Non-pigmented ciliary epithelial cell (primary cell): ENCODE measurements around a stretch of chr6.

GRCh38 chr6:9252573-9252917 is 817.2 kb upstream of the SLC35B3 start:
- RRBS = no CpG with 5 or more reads among the region's 4 CpGs

- RRBS = no CpG with 5 or more reads among the region's 6 CpGs
Measured at GRCh38 chr6:10196027-10196502, 218.8 kb downstream of the TFAP2A start.

- RRBS = no CpG with 5 or more reads among the region's 12 CpGs
Measured at GRCh38 chr6:10314703-10315430, 100.0 kb downstream of the TFAP2A start.

DNA sequence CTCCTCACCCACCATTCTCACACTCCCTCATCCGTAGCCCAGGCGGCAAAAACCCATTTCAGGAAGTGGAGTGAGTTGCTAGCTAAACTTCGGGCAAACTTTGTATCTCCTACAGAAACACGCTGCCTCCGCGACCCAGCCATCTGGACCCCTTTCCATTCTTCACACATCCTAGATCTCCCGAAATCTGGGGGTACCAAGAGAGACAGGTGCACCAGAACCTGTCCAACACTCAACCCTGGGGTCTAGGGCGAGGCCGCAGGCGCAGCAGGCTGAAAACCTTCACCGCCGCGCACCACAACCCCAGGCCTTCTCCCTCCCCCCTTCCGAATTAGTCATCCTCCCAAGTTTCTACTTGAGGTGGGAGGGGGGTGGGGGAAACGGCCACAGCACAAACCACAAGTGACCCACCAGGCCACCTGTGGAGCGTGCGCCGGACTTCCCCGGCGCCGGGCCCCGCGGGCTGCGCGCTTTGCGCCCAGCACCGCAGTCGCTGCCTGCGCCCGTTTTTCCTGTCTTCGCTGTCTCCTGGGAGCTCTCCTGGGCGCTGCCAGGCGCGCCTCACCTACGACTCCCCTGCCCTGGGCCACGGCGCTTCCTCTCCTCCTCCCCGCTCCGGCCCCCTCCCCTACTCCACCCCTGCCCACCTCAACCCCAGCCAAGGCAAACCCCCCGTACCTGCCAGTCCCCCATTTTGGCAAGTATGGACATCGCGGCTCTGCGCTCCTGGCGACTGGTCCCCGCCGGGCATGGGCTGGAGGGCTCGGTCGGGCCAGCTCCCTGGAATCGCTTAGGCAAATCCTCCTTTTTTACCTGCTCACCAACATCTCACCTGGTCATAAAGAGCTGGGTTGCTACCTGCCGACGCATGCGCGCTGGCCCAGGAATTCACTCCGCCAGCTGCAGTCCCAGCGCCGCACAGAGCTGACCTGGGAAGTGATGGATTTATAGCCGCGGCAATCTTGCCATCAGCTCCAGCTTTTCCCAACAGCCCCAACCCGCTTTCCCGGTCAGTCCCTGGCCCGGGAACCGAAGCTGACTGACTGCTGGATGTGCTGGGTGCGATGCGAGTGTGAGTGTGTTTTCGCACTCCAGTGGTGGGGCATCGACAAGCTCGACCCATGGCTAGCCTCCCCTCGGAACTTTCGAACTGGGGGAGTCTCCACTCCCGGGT is 4.3 kb upstream of the TFAP2A start:
- RRBS = no CpG with 5 or more reads among the region's 70 CpGs

- RRBS = 2% methylated on average over 28 of the region's 52 CpGs
Measured at GRCh38 chr6:10426150-10427113, 11.6 kb upstream of the TFAP2A start.

DNA sequence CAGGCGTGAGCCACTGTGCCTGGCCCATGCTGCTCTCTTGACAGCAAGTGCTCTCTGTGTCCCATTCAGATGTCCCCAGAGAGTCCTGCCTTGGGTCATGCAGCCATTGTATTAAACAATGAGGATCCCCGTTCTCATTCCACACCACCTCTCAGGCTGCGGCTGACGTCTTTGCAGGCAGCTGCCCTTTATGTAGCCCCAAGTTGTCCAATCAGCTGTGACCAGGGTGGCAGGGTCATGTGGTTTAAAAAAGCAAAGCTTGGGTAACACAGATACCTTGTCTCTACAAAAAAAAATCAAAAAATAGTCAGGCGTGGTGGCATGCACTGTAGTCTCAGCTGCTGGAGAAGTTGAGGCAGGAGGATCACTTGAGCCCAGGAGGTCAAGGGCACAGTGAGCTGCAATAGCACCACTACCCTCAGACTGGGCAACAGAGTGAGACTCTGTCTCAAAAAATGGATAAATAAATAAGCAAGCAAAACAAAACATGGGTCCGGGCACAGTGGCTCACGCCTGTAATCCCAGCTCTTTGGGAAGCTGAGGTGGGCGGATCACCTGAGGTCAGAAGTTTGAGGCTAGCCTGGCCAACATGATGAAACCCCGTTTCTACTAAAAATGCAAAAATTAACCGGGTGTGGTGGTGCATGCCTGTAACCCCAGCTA is 13.4 kb downstream of the GCNT2 start:
- RRBS = no CpG with 5 or more reads among the region's 10 CpGs

DNA sequence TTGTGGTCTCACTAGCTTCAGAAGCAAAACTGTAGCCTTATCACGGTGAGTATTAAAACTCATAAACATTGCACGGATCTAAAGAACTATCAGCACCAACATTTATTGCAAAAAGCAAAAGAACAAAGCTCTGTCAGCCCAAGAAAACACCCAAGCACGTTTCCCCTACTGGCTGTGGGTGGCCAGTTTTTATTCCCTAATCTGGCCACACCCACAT is 3.5 kb upstream of the TMEM14C start:
- RRBS = no CpG with 5 or more reads among the region's 3 CpGs

DNA sequence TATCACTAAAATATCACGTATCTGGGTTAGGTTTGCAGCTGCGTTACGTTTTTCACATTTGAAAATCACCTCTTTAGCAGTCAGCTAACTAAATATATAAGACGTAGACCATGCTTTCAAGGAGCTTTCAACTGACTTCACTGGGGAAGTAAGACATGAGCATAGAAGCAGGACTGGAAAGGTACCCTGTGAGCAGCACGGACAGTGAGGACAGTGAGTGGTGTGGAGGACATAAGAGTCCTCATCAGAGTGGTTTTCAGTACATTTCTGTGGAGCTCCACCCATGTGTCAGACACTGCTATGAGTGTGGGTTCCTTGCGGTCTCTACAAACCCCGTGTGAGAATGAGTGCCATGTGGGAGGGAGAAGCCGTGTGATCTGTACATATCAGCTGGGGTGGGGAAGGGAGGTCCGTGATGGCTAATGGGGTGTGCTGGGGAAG is 4.1 kb downstream of the TMEM14B start:
- RRBS = no CpG with 5 or more reads among the region's 9 CpGs

DNA sequence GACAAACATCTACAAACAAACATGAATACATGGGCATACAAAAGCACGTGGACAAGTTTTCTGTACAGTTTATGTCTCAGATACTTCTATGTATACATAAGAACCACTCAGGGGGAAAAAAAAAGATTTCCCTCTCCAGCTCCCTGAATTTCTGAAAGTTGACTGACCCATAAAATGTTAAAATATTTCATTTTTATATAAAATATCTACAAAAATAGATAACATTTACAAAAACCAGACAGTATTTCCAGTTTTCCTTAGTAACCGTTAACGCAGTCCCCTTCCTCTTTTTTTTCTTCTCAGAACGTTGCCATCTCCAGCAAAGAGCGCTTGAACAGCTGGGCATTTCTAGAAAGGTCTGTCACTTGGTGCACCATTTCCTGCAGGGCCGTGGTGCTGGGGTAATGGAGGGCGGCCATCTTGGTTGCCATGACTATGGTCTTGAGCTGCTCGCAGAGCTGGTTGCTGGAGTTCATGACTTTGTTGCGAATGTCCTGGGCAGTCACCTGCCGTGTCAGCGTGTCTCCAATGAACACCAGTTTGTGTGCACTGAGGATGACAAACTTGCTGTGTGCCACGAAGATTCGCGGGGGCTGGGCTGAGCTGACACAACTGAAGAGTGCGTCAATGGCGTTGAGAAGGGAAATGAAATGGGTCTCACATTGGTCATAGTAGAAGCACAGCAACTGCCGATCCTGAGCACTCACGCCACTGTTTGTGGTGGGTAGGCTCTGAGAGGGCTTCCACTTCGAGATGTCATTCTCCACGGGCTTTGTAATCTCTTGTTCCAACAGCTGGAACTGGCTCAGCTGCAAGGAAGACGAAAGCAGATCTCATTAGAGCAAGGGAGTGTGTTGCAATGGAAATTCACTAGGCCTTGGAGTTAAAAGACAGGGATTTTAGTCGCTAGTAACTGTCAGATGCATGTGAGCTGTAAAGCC is 47.3 kb downstream of the NEDD9 start:
- RRBS = no CpG with 5 or more reads among the region's 22 CpGs

- RRBS = no CpG with 5 or more reads among the region's 7 CpGs
Measured at GRCh38 chr6:11194874-11195192, 37.6 kb downstream of the NEDD9 start.

DNA sequence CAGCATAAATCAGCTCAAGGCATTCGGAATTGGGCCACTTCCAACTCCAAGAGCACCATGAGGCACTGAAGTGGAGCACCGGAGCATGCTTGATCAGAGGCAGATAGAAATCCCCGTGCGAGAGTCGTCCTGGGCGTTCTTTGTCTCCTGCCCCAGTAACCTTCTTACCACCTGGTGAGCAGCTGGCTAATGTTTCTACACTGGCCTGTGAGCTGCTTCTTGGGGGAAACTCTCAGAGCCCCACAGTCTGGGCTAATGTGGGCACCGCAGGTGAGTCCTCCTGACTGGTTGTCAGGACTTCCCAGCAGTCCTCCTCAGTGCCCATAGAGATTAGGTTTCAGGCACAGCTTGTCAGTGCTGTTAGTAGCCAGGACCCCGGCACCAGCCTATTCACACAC is 16.6 kb downstream of the NEDD9 start:
- RRBS = 0% methylated on average over 1 of the region's 8 CpGs

GRCh38 chr6:11224151-11224930 is 8.1 kb downstream of the NEDD9 start:
- RRBS = no CpG with 5 or more reads among the region's 11 CpGs

DNA sequence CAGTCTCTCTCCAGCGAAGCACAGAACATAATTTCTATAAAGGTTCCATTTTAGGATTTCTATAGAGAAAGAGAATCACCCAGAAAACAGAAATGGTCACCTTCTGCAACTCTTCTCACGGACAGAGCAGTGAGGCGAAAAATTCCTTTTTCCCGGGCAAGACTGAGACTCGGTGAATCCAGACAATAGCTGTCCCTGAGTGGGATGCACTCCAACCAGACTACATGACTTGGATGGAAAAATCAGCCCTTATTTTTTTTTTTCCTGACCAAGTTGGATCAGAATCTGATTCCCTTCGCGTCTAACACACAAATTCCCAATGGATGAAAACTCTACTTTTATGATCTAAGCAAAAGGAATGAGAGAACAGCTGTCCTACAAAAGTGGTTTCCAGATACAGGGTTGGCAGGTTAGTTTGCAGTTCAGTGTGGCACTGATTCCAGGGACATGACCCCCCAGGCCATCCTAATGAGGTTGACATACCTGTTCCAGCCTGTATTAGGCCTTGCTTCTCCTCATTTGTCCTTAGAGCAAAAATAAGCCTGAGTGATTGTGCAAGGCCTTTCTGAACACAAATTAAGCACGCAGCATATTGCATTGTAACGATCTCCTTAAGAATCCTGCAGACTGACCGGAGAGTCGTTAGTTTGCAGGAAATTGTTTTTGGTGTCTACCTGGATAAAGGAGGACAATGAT is 1.3 kb upstream of the NEDD9 start:
- RRBS = no CpG with 5 or more reads among the region's 11 CpGs

DNA sequence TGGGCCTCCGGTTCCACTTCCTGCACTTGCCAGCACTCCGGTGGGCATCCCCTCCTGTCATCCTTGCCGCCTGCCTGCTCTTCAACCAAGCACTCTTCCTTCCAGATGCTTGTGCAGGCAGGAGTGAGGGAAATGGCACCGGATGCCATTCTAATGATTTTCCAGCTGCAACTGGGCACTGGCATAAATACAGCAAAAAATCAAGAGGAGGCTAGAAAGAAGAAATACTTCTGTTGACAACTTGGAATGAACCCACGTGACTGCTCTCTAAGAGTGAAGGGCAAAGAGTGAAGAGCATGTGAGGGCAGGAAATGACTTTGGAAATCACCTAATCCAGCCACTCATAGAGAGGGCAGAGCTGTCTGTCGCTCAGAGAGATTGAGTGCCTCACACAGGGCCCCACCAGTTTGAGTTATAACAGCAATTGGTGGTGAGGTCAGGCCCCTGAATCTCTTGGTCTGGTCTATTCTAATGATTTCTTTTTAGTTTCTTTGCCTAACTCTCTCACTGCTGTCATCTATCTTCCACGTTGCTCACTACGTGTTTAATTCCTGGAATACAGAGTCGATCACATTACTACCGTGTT is 3.9 kb upstream of the NEDD9 start:
- RRBS = 63% methylated on average over 3 of the region's 10 CpGs

DNA sequence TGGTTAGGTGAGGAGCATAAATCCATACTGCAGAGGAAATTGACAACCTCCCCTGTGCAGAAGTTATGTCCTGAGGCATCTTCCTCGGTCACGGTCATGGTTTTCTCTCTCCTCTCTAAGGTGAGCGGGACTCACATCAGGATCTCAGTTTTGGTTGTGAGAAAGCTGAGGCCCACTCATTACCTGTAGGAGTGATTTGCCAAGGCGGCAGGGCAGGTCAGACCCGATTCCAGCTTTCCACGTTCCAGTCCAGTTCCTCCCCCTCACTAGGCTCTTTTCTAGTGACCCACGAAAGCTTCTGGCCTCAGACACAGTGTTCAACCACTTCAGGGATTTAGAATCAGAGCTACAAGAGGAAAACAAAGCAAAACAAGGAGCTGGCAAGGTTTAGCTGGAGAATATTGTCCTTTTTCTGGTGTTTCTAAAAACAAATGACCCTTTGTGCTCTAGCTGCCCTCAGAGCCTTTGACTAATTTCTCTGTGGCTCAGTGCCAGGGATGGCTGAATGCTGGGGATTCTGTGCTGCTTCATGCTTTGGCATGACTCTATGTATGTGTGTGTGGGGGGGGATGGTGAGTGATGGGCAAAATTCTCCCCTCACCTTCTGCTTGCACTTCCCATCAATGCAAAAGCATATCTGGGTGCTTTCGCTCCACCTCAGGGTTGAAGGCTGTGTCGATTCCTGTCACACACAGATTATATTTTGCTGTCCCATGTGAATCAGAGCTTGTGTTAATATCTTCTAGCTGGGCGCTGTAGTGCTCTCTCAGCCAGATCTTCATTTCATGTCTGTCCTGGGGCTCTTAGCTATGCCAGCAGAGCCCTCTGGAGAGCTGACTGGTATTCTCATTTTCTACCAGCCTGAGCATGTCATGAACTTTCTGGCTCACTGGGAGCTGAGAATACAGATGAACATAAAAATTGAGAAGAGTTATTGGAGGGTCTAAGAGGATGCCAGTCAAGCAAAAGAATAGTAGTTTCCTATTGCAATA is 19.2 kb upstream of the NEDD9 start:
- RRBS = no CpG with 5 or more reads among the region's 10 CpGs

GRCh38 chr6:11398919-11399385 is 138.6 kb upstream of the TMEM170B start:
- RRBS = no CpG with 5 or more reads among the region's 4 CpGs

DNA sequence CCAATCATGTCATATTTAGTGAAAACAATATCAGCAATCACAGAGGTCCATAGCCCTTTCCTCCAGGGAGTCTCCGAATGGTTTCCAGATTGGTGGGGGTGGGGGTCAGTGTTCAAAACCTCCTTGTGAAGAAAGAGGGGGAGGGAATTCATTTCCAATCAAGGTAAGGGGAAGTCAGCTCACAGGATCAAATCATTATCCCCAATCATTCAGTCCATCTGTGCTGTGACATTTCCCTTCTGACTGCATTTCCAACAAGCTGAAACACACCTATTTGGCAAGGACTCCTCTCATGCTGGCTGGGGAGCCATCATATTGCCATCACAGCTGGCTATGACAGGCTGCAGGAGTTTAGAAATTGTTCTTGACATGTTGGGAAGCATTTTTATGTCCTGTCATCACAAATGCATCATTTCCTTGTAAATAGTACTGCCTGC is 114.0 kb upstream of the TMEM170B start:
- RRBS = no CpG with 5 or more reads among the region's 1 CpG

- RRBS = no CpG with 5 or more reads among the region's 6 CpGs
Measured at GRCh38 chr6:11434641-11435261, 102.8 kb upstream of the TMEM170B start.

DNA sequence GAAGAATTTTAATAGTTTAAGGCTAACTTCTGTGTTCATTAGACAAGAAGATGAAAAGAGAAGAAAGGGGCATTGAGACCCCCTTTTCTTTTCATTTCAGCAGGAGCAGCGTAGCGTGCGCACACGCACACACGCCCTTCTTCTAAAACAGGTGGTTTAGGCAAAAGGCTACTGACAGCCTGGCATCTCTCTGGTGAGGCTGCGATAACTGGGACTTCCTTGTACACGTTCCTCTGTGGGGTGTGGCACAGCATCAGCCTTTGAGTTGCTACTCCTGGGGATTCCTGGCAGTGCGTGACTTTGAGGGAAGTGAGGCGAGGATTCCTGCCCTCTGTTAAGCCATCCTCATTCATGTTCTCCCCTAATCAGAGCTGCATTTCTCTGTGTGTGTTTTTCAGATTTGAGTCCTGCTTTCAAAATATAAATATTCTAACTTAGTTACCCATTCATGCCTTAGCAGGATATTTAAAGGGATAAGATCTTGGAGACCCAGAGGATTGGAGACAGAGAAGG is 94.7 kb downstream of the TMEM170B start:
- RRBS = no CpG with 5 or more reads among the region's 9 CpGs

GRCh38 chr6:11831778-11832175 is 53.2 kb upstream of the ADTRP start:
- RRBS = no CpG with 5 or more reads among the region's 15 CpGs